Type B pancreatic cell (in vitro differentiated cells): Measurements from ENCODE around the gene ECT2.

DNA sequence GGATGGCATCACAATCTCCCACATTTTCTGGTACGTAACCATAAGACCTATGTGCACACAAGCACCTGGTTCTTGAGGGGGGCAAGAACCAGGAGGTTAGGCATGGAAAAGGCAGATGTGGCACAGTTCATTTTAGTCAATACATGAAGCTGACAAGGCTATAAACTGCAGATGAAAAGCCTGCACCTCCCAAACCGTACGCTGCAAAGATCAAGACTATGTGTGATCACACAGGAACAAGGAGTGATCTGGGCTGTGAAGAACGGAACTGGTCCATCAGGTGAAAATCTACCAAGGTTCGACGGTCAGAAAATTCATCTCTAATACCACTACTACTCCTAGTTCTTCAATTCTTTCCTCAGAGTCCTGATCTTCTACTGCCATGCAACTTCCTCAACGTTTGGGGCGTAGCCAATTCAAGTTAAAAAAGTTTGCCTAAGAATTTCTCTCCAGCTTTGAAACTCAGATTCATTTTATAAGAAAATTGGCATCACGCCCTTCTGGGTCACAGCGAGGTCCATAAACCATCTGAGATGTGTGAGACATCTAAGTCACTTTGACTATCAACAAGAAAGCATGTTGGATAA lies 41.9 kb downstream of the PLD1 start:
- PRO-cap, result no peak

DNA sequence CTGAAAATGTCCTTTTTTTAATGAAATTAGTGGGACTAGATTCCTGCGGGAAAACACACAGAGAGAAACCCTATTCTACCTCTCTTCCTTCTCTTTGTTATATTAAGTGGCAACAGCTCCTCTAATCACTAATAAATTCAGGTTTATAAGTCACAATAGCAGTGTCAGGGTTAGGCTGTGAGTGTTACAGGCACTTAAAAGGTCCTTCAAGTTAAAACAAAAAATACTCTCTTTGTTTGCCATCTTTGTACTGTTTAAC lies 2.2 kb upstream of the TMEM212 start:
- PRO-cap, result no peak

- PRO-cap, result no peak
Measured at GRCh38 chr3:171849611-171849974, 6.4 kb downstream of the TMEM212 start.

DNA sequence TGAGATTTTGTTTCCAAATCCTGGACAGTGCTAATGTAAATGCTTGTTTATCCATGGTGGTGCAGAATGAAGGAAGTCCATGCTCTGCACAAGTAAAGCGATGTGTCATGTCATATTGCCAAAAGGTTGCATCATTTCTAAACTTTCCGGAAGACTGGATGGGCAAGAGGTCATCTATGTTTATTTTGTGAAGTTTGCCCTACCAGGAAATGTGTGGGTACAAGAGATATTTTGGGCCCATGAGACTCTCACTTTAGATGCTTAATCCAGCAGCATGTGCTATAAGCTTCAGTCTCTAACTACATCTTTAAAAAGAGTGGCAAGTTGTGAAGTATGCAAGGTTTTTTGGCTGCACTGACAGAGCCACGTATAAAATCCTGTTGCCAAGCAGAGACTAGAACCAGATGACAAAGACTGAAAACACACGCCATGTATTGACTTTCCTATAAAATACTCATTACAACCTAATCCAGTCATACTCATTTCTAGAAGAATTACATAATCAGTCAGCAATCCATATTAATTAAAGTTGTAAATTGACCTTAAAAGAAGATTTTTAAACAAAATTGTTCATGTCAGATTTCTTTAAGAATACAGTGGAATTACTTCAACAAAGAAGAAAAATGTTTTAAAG lies 72.0 kb upstream of the FNDC3B start:
- PRO-cap, result no peak

DNA sequence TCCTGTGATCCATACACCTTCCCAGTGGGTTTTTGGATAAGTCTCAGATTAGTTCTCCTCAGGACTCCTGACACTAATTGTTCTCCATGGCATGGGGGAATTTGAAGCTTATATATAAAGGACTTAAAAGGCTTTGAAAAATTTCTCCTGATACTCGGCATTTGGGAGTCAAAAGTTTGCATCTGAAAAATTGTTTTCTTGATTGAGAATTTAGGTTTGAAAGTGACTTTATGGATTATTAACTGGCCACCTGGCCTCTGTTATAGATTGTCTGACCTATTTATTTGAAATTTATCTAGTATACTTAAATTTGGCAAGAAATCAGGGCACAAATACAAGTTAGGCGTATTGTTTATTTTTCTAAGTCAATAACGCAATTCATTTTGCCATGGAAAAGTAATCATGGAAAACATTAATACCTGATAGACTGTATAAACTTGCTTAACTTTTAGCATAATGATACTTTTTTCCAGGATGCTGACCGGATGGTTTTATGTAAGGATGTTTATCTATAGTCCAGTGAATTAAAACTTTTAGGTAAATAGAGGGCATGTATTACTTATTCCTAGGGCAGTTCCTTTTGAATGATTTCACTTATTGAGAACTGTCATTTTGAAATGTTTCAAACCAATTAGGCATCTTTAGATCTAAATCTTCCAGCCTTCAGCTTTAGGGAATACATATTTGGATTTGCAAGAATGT lies 20.1 kb downstream of the FNDC3B start:
- PRO-cap, result no peak

DNA sequence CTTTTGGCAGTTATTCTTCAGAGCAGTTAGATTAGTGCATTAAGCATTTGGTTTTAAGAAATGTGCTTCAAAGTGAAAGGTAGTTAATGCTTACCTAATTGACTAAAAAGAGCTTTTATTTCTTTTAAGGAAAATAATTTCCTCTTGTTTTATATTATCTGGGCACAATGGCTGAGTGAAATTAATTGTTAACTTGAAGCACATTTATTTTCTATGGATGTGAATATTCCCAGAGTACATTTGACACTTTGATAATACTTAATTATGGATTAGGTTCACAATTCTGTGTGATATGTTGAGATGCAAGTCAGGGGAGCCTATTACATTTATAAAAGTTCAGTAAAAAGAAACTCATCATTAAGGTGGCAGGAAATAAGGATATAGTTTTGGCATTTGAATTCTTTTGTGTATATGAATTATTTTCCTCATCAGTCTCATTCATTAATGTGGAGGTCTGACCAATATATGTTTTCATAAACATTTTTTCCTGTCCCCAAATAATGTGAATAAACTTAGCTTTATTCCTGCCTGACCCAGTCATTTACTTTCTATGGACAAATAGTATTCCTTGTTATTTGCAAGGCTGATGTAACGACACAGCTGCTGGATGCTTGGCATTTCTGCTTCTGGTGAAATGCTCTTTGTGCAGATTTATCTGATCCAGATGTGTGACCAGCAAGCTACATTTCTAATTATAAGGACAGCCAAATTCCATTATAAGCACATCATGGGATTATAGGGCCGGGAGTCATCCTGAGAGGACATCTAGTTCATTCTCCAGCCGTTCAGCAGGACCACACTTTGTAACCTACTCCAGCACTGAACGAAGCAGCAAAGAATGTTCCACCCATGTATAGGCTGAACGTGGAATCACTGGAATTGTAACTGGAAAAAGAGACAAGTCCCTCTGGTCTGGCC lies 42.6 kb downstream of the FNDC3B start:
- PRO-cap, result no peak

DNA sequence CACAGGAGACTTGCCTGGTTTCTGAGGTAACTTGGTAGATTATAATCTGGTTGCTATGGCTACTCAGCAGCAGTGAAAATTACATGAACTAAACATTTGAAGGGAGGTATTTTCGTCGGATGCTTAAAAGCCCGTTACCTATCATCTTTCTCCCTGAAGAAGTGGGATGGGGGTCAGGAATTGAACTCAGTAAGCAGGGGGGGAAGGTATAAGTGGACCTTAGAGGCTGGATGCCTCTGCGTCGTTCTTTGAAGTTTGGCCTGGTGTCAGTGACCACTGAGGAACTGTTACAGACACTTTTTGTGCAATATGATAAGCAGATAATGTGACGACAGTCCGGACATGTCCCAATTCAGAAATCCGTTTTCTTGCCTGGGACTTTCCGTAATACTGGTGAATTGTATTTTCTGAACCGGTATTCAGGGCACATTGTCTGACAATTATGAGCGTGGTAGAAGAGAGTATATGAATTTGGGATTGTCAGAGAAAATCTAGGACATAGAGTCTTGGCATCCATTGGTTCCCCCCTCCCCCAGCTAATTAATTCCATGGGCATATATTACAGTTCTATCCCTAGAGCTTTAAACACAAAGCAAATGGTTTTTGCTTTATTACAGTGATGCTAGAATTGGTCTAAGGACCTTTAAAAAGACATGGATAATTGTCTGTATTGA lies 91.1 kb downstream of the FNDC3B start:
- PRO-cap, result no peak

GRCh38 chr3:172140150-172141194 lies 101.1 kb downstream of the FNDC3B start:
- PRO-cap, result bidirectional peak, plus-strand start at chr3:172140770, minus-strand start at chr3:172140490; unidirectional peak, plus-strand start at chr3:172140770

DNA sequence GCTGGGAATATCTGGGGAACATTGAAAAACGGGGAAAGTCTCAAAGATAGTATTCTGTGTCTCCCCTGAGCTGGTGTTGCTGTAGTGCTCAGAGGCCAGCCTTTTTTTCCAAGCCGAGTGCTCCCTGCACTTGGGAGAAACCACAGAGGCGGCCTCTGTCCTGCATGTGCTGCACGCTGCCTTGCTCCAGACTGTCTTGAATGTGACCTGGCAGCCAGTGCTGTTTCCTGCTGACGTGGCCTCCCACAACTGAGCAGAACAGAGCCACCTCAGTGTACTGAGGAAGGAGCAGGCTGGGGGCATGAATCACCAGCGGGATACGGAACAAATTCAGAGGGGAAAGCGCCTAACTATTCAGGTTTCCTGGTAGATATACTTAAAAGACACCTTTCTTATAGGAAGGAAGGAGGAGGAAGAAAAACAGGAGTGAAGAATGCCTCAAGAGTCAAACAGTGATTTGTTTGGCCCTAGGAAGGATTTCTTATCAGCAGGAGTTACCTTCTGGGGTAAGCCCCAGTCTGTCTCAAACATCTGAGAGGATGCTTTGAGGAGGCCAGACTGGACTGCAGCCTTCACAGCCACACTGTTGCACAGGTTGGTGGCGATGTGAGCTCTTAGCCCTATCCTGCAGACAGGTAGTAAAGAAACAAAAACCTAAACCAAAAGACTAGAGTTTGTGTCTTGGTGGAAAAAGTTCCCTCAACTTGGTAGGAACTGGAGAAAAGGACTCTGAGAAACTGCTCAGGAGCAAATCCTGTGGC lies 114.0 kb downstream of the FNDC3B start:
- PRO-cap, result no peak

- PRO-cap, result no peak
Measured at GRCh38 chr3:172160049-172161034, 121.0 kb downstream of the FNDC3B start.

DNA sequence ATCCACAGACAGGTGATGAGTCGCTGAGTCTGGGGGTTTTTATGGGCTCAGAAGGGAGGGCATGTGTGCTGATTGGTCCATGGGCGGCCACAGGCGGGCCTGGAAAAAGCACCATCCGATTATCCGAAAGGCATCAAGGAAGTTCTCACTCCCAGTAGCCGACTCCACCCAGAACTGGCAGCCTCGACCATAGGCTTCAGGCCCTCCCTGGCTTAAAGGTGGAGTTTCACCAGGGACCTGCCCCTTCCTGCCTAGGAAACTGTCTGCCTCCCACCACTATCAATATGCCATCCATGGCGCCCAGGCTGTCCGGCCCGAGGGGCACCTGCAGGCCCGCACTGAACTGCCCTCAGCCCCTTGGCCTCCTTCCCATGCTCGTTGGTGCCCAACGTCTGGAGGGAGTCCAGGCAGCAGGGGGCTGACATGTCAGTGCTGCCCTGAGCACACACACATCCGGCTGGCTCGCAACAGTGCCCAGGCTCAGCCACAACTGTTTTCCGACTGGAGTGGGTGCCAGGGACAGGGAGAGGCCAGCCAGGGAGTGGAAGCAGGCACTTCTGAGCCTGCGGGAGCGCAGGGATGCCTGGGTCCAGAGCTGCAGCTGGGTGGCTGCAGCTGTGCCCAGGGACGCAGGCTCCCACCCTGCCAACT lies 170.2 kb downstream of the FNDC3B start:
- PRO-cap, result no peak

DNA sequence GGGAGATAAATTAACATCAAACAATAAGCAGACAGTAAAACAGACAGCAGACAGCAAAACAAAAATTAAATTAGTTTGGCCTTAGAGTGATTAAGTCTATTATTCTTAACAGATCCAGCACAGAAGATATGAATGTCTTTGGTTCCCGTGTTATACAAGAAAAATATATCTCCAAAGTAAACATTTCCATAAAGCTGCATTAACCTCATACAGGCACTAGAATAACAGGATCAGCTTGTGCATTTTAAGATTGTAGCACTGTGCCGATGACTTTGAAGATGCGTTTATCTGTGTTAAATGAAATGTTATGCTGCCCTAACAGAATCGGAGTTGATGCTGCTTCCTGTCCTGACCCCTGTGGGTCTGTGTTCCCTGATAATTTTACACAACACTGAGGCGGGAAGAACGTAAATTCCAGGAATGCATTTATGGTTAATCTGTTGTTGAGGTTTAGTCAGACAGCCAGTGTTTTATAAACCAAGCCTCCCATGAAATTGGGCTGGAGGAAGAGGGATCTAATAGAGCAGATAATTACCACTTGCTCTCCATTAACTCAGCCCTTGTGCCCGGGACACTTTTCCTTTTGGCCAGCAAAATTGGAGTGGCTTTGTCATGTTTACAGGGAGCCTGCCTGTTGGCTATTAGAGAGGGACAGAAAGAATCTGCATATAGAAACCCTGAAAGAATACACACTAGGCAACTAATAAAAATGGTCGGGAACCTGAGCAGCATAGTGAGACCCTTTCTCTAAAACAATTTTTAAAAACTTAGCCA lies 80.7 kb downstream of the GHSR start:
- PRO-cap, result no peak

GRCh38 chr3:172384746-172385459 lies 63.4 kb downstream of the GHSR start:
- PRO-cap, result no peak

GRCh38 chr3:172402249-172402976 lies 45.8 kb downstream of the GHSR start:
- PRO-cap, result no peak

GRCh38 chr3:172536332-172537033 lies 13.3 kb upstream of the TNFSF10 start:
- PRO-cap, result no peak

- PRO-cap, result no peak
Measured at GRCh38 chr3:172550469-172550854, 27.2 kb upstream of the TNFSF10 start.

- PRO-cap, result no peak
Measured at GRCh38 chr3:172664312-172665559, 46.1 kb downstream of the NCEH1 start.

GRCh38 chr3:172750133-172751135 lies at the start of gene ECT2:
TSS of gene ECT2 (plus strand) at chr3:172750726.
- PRO-cap, result bidirectional peak, plus-strand start at chr3:172750763, minus-strand start at chr3:172750373; bidirectional peak, plus-strand start at chr3:172750916, minus-strand start at chr3:172750923

GRCh38 chr3:174868286-174869409 lies 9.5 kb downstream of the NAALADL2 start:
- PRO-cap, result no peak

- PRO-cap, result no peak
Measured at GRCh38 chr3:174965281-174965791, 106.2 kb downstream of the NAALADL2 start.